NT2/D1 (cell line): ENCODE data around the gene TSEN2.

GRCh38 chr3:10505990-10506623, 721 bp upstream of the ATP2B2 start:
- RRBS, 2 experiments = no CpG with 5 or more reads among the region's 16 CpGs

DNA sequence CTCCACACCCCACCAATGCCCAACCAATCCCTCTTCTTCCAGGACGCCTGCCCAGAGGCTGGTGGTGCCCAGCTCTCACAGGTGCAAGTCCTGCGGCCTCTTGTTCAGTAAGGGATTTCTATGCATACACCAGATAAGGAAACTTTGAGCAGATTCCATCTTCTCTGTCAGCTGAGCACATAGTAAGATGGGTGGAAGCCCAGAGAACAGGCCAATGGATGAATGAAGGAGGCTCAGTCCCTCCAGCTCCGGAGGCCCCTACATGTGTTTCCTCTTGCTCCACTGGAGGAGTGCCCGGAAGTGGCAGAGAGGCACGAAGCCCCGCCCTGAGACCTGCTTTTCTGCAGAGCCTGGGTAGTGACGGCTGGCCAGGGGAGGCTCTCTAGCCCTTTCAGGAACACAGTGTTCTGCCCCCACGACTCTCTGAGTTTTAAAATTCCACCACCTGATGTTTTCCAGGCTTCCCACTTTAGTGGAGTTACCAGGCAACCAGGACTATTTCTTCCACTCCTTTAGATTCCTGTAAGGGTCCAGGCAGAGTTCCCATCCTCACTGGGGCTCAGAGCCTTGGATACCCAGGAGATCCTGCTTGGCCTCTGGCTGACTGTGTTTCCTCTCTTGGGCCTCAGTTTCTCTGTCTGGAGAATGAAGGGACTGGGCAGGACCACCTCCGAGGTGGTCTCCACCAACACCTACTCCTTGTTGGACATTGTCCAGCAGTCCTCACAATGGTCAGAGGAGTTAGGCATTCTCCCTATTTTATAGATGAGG, 149.4 kb upstream of the SLC6A11 start:
- RRBS, 2 experiments = 57% methylated on average over 1 of the region's 9 CpGs; no CpG with 5 or more reads in 1 of the 2 experiments

GRCh38 chr3:10707654-10707866, 108.5 kb upstream of the SLC6A11 start:
- RRBS, 2 experiments = under 1 to 2% methylated on average over 20 of the region's 28 CpGs

GRCh38 chr3:11145682-11146332, 8.5 kb upstream of the HRH1 start:
- RRBS, 2 experiments = no CpG with 5 or more reads among the region's 3 CpGs

- RRBS, 2 experiments = no CpG with 5 or more reads among the region's 16 CpGs
These were observed 1.7 kb downstream of the ATG7 start for GRCh38 chr3:11273608-11274613.

GRCh38 chr3:11288581-11289021, 16.4 kb downstream of the ATG7 start:
- RRBS, 2 experiments = no CpG with 5 or more reads among the region's 3 CpGs

GRCh38 chr3:11559517-11559958, 84.2 kb downstream of the VGLL4 start:
- RRBS, 2 experiments = no CpG with 5 or more reads among the region's 11 CpGs

GRCh38 chr3:11604111-11604569, 39.6 kb downstream of the VGLL4 start:
- RRBS, 2 experiments = 92 to 94% methylated on average over 3 of the region's 13 CpGs

DNA sequence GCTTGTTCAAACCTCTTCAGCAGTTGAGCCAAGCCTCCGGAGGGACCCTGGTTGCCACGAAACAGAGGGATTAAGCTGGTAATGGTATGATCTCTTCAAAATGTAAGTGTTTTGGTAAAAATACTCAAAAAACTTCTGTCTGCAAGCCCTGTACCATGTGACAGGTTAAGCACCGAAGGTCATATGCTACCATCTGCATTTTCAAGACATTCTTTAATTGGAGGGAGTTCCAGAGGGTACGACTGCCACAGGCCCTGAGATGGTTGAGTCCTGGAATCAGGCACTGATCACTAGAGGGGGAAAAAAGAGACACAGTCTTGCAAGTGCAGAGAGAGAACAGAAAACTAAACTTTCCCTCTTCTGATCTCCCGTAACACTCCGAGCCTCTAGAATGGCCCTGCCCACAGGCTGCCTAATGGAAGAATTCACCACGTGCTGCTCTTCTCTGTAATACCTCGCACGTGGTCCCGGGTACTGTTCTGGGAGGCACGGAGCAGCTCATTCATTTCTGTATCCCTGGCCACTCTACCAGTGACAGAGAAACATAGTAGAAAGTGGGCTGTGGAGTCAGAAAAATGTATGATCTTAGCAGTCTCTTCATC, 30.5 kb downstream of the VGLL4 start:
- RRBS, 2 experiments = no CpG with 5 or more reads among the region's 11 CpGs

GRCh38 chr3:11614316-11614974, 29.3 kb downstream of the VGLL4 start:
- RRBS, 2 experiments = no CpG with 5 or more reads among the region's 12 CpGs

DNA sequence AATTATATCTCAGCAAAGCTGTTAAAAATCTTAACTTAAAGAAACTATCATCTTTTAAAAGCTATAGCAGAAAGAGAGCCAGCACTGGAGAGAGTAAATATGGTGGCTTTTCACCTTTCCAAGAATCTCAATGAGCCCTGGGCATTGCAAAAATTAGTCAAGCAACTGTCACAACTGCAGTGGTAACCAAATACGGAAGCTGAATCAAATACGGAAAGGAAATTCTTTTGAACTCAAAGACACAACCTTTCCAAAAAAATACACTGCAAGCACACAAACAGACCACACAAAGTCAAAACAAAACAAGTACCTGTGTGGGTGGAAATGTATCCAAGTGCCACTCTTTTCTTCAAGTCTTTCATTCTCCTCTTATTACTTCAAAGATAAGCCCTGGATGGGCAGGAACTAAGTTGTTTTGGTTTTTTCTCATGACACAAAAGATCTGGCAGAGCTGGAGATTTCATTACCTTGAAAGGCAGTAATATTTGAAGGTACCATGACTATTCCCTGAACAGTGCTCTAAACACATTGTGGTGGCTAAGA, 17.6 kb downstream of the VGLL4 start:
- RRBS, 2 experiments = no CpG with 5 or more reads among the region's 2 CpGs

GRCh38 chr3:11641373-11642374, 2.0 kb downstream of the VGLL4 start:
- RRBS, 2 experiments = no CpG with 5 or more reads among the region's 15 CpGs

DNA sequence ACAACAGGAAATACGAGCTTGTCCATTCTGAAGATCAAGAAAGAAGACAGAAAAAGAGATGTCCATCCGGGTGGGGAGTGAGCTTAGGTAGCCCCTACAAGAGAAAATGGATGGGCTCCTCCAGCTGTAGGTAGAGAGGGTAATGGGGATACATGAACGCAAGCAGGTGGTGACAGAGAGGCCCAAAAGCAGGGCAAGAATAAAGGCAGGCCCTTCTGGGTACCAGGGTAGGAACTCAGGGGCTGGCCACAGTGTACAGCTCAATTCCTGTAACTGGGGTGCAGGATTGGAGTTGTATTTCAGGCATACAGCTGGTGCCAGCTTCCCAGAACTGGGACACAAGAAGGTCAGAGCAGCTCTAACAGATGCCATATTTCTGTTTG, 15.8 kb downstream of the TIMP4 start:
- RRBS, 2 experiments = no CpG with 5 or more reads among the region's 3 CpGs

GRCh38 chr3:12143897-12144689, 14.6 kb downstream of the TIMP4 start:
- RRBS, 2 experiments = no CpG with 5 or more reads among the region's 9 CpGs

- RRBS, 2 experiments = 83 to 97% methylated on average over 3 to 4 of the region's 10 CpGs
These were observed 28.9 kb upstream of the TIMP4 start for GRCh38 chr3:12187311-12188399.

DNA sequence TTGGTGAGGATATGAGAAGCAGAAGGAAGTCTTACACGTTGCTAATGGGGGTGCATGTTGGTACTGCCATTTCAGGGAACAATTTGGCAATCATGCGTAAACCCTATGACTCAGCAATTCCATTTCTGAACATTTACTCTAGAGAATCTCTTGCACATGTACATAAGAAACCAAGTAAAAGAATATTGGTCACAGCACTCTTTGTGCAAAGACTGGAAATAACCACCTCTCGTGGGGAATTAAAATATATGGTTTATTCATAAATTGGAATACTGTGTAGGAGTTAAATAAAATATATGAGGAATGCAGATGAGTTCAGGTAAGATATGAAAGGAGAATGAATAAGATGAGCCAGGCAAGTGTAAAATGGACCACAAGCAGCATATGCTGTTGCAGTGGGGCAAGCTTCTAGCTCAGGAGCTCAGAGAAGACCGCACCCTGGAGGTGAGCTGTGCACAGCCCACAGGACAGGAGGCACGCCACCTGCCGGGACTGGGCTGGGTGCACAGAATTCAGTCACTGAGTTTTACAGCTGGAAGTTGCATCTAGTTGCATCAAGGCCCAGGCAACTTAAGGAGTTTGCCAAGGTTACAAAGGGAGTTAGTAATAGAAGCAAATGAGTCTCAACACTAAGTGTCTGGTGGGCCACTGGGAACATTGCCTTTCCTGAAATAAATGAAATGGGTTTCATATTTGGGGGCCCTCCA, 35.8 kb upstream of the TIMP4 start:
- RRBS, 2 experiments = no CpG with 5 or more reads among the region's 6 CpGs

GRCh38 chr3:12350508-12350900, 61.6 kb downstream of the PPARG start:
- RRBS, 2 experiments = no CpG with 5 or more reads among the region's 7 CpGs

GRCh38 chr3:12483716-12484921, at the start of gene TSEN2:
TSS of gene TSEN2 (plus strand) at chr3:12484480.
- RRBS, 2 experiments = under 1 to 1% methylated on average over 7 of the region's 76 CpGs

GRCh38 chr3:12489659-12490117, 5.4 kb downstream of the TSEN2 start:
- RRBS, 2 experiments = no CpG with 5 or more reads among the region's 4 CpGs

DNA sequence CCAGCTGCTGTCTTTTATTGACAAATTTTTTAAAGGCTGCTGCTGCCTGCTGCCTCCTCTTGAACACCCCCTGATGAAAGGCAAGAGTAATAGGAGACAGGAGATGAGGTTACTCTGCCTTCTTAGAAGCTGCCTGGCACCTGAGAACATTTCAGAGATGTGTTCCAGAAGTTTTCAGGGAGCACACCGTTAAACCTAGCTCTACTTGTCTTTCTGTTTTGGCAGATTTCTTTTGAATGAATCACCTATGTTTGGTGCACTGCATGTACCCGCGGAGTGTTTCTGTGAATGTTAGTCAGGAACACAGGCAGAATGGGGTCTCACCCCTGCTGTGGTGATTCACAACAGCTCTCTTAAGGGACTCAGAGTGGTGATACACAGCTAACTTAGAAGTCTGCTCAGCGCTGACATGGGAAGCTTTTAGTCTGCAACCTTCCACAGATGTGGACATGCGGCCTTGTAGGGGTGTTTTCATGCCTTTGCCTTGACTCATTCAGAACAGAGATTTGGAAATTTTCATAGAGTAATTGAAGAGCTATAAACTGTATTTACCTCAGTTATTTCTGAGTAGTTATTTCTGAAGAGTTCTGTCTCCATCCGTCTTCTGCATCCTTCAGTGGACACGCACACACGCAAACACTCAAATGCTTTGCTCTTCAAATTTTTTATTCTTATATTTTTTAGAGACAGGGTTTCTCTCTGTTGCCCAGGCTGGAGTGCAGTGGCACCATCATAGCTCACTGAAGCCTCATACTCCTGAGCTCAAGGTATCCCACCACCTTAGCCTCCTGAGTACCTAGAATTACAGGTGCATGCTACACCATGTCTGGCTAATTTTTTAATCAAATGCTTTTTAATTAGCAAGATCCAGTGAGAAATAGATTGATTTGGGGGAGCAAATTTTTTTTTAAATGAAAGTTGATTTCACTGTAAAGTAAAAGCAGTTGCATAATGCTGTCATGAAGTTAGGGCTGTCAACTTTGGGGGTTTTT, 24.2 kb downstream of the TSEN2 start:
- RRBS, 2 experiments = no CpG with 5 or more reads among the region's 8 CpGs